ENCODE measurements around a stretch of chr12.

DNA sequence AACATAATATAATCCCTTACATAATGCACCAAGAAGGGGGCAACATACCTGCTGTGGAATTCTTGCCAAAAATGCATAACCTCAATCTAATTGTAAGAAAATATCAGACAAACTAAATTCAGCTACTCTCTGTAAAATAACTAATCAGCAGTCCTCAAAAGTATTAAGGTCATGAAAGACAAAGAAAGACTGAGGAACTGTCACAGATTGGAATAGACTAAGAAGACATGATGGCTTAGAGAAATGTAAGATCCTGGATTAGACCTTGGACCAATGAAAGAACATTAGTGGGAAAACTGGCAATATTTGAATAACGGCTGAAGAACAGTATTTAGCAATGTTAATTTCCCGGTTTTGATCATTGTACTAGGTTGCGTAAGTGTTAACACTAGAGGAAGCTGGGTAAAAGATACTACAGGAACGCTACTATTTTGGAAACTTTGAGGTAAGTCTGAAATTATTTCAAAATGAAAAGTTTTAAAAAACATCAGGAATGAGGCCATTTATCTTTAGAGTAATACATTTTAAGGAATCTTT, 68.3 kb upstream of the H3-5 start:
- RRBS, result no CpG with 5 or more reads among the region's 4 CpGs

DNA sequence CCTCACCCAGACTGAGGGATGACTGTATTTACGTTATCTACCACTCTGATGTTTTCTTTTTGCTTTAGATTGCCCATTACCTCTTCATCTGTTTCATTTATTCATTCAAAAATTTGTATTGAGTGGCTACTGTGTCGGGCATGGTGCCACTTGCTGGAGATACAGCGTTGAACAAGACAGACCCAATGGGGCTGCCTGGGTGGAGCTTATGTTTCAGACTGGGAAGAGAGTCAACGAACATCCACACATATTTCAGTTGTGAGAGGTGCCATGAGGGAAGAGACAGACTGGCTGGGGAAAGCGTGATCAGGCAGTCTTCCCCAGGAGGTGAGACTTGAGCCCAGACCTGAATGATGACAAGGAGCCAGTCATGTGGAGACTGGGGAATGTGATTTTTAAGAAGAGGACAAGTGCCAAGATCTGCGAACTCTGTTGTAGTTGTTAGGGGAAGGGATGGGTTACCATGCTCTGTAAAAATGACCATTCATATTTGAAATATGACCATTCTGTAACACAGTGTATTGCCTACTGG, 12.1 kb downstream of the BICD1 start:
- RRBS, result no CpG with 5 or more reads among the region's 6 CpGs

- RRBS, result no CpG with 5 or more reads among the region's 8 CpGs
Observed at GRCh38 chr12:32485662-32486226, 86.4 kb downstream of the FGD4 start.

GRCh38 chr12:32492610-32493142, 93.3 kb downstream of the FGD4 start:
- RRBS, result no CpG with 5 or more reads among the region's 3 CpGs

DNA sequence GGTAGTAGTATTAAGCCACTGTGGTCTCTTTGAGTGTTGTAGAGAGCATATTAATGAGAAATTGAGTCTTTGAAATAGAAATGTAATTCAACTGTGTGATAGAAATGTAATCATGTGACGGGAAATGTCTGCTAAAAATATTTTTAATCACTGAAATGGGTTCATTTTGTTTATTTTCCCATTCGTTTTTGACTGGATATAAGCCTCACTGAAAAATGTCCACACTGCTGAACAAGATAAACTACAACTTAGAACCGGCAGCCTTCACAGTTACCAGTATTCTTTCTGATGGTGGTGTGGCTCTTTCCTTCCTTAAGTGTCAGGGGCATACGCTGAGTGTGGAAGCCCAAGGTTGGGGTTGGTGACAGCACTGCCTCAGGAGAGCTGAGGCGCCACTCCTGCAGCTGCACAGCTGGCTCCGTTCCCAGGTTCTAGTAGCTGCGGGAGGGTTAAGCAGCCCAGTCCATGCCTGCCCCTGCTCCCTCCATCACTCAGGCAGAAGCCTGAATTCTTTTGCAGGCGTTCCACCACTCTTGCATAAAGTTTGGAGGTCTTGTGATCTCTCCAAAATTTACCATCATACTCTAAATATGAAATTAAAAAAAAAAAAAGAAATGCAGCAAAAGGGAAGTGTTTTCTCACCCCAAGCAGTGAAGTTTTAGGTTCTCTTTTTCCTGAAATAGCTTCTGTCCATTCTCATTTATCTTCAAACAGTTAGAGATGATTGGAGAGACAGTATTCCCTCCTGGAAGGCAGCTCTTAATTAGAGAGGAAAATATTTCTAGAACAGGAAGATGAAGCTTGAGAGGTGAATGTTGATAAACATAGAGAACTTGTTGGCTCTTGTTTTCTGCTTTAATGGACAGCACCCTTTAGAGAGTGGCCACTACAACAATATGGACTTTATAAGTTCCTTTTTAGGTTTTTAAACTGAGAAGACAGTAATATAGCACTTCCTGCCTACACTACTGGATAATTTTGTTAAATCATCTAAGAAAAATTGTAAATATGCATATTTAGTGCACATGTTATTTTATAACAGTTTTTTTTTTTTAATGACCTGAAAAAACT, 136.0 kb downstream of the FGD4 start:
- RRBS, result no CpG with 5 or more reads among the region's 8 CpGs

DNA sequence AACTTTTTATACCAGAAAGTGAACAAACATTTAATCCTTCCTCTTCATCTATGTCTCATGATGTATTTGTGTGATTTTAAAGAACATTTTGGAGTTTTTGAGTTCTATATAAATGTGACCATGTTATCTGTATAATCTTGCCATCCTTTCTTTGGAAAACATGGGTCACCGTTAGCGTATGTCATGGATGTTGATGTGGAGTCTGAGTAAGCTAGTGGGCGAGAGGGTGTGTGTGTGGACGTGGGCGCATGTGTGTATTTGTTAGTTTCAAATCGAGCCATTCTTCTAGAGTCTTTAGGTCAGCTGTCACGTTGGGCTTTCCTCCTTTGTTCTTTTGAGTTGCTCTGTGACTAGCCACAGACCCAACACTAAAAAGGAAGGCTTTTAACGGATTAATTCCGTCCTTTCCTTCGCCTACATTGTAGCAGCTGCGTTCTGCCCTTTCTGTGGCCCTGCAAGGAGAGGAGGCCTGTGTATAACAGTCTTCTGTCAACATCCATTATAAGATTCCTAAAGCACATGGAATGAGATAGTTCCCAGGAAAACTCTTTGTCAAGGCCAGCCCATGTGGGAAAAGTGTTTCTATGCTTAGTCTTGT, 117.2 kb upstream of the DNM1L start:
- RRBS, result no CpG with 5 or more reads among the region's 11 CpGs

- RRBS, result no CpG with 5 or more reads among the region's 3 CpGs
Observed at GRCh38 chr12:32612857-32613463, 66.1 kb upstream of the DNM1L start.

GRCh38 chr12:32627562-32628341, 51.3 kb upstream of the DNM1L start:
- RRBS, result no CpG with 5 or more reads among the region's 10 CpGs

DNA sequence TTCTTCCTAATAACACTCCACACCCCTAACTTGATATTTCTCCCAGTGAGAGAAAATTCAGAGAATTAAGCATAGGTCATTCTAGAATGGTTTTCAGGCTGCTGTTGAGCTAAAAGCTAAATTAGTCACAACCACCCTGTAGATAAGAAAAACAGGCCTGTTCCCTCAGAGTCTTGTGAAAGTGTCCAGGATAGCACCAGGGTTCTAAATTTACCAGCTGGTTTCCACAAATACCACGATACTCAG, 65.9 kb upstream of the YARS2 start:
- RRBS, result no CpG with 5 or more reads among the region's 1 CpG

DNA sequence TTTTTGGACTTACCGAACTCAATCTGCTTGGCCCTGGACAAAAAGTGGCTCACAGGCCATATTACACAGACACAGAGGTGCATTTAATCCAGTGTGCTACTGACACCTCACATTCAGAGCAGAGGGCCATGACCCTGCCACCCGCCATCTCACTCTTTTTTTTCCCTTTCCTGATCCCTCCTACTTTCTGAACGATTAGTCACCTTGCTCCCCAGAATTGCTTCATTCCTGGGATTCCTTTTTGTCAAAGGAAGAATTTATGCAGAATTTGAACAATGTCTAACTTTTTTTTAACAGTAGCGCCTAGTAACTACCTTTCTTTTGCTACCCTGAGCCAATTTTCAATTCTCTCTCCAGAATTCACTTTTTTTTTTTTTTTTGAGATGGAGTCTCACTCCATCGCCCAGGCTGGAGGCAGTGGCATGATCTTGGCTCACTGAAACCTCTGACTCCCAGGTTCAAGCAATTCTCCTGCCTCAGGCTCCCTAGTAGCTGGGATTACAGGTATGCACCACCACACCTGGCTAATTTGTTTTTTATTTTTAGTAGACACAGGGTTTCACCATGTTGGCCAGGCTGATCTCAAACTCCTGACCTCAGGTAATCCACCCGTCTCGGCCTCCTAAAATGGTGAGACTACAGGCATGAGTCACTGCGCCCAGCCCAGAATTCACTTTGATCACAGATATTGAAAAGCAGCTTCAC, 4.5 kb downstream of the PKP2 start:
- RRBS, result no CpG with 5 or more reads among the region's 8 CpGs

DNA sequence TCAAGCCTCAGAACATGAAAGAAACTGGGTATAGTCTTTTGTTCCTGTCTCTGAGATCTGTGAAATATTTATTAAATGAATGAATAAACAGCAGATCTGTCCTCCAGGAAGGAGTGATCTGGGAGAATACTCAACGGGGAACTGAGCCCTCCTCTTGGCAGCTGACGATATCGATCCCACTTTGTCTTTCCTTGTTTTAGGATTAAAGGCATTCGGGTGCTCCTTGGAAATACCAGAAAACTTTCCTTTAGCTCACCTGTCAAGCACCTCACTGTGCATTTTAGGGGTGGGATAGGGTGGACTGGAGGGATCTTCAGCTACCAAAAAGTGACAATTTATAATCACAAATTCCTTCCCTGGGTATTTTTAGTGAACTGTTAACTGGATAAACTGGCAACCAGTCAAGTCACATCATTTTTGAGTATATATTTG, 591 bp downstream of the ALG10 start:
- RRBS, result no CpG with 5 or more reads among the region's 4 CpGs

GRCh38 chr12:34346693-34346954, 324.3 kb downstream of the ALG10 start:
- RRBS, result no CpG with 5 or more reads among the region's 18 CpGs

- RRBS, result no CpG with 5 or more reads among the region's 2 CpGs
Observed at GRCh38 chr12:38123939-38124242, 192.7 kb upstream of the ALG10B start.

- RRBS, result no CpG with 5 or more reads among the region's 2 CpGs
Observed at GRCh38 chr12:38823133-38823752, 82.1 kb downstream of the CPNE8 start.

DNA sequence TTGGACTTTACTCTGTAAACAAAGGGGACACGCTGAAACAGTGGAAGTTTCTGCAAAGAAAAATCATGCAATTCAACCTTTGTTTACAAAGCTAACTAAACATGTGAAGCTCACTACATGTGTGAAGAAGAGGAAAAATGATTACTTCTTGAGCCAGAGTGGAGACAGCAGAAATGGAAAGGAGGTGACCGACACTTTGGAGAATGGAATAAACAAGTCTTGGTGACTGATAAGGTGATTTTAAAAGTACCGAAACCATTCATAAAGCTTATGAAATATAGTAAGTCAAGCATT, 13.1 kb downstream of the CPNE8 start:
- RRBS, result no CpG with 5 or more reads among the region's 3 CpGs

DNA sequence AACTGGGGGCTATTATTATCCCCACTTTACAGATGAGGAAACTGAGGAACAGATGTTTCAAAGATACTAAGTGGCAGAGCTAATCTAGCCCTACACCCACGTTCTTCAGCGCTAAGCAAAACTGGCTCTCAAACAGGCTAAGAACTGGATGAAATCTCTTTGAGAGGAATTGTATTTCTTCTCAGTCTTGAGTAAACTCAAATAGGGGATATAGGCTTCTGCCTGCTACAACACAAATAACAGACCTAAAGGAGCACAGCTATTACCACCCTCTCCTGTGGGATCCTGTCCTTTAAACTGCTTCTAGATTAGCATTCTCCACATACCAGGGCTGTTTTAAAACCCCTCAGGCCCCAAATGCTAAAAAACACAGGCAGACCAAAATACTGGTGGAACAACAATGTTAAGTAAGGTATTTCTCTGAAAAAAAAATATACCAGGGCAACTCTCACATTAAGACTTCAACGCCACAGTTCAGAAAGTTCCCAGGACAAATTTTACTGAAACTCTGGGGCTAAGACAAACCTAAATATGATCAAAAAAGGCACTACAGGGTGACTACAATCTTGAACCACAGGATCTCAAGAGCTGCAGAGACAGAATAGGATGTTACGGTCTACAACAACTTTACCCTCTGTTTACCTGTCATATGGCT, 7.4 kb downstream of the CPNE8 start:
- RRBS, result no CpG with 5 or more reads among the region's 4 CpGs

DNA sequence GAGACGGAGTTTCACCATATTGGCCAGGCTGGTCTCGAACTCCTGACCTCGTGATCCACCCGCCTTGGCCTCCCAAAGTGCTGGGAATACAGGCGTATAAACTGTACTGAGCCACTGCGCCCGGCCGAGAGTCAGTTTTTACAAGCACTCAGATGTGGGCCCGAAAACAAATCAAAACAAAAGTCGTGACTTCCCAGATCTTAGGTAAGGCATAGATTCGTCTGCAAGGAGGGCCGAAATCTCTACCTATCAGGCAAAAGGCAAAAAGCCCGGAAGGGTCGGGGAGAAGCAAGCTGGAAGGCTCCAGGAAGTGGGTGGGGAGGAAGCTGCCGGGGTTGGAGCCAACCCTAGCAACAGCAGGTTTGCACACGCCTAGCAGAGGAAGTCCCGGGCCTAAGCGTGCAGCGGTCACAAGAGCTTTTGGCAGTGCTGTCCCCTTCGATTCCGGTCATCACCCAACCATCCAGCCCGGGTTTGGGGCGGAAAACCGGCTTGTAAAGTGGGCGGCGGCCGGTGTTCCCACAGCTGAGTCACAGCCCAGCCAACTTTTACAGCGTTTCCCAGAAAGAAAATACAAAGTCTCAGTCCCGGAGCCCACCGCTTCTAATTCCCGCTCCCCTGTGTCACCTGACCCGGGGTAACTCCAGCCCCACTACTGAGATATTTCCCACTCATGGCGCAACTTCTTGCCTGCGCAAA, 589 bp downstream of the CPNE8 start:
- RRBS, result 4% methylated on average over 14 of the region's 34 CpGs

DNA sequence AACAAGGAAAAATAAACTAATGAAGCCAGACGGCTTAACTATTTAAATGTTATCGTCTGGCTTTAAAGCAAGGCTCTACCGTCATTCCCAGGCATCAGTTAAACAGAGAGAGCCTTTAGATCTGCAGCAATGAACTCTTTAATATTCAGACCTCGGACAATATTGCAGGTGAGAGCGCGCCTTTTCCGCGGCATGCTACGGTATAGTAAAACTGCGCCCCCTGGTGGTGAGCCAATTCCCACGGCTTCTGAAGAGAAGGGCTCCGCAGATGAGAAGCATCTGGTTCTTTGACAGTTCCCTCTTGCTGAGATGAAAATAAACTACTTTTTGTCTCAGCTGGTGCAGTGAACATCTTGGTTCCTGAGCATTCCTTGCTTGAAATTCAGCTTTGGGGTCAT, 1.6 kb upstream of the SLC2A13 start:
- RRBS, result no CpG with 5 or more reads among the region's 12 CpGs

DNA sequence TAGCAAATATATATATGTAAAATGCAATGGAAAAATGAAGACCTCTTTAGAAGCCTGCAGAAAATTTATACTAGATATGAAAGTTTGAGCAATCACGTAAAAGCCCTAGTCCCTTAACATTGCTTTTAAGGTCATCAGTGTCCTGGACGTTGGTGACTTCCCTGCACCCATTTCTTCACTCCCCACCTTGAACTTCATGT, 15.8 kb upstream of the LRRK2 start:
- RRBS, result no CpG with 5 or more reads among the region's 2 CpGs

GRCh38 chr12:40226250-40226662, 1.5 kb downstream of the LRRK2 start:
- RRBS, result no CpG with 5 or more reads among the region's 1 CpG

Measured in hTERT-HM (cell line).